ENCODE results near the gene APOL6.

DNA sequence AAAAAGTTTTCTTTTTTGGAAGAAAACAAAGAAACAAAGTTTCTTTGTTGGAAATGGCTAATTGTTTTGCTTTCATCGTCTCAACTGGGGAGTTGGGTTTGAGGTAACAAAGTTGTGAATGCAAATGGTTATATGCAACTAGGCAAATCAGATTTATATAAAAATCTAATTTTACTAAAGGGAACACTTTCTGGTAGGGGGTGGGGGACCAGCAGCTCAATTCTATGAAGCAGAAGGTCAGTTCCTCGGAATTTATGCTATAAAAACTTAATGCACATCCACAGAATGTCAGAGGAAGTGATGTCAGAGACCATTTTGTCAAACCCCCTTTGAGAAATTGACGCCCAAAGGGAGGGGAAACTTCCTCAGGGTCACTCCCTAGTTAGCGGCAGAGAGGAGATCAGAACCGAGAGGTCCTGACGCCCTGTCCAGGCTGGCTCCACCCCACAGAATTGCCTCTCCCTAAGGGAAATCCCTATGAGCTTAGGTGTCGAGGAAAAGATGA is 149.1 kb upstream of the TIMP3 start:
- PRO-cap, result no peak

DNA sequence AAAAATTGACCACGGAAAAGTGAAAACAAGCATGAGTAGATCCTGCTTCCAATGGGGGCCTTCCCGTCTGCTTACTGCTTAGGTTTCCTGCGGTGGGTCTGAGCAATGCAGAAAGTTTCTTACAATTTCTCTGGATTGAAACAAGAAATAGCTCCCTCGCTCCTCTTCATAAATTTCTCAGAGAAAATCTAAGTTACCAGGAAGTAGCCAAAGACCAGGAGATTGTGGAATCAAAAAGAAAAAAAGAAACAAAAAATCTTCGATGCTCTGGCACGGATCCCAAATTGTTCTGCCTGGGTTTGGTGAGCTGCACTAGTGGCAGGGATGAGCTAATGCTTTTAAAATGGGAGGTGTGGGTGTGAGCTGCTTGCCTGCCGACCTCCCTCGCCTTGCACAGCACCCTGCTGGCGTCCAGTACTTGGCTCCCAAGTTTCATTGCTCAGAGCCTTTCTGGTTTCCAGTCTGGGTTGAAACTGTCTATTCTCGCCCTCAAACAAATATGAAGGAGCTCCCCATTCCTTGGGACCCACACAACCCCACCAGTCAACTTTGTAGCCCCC is 2.5 kb downstream of the TIMP3 start:
- PRO-cap, result no peak

DNA sequence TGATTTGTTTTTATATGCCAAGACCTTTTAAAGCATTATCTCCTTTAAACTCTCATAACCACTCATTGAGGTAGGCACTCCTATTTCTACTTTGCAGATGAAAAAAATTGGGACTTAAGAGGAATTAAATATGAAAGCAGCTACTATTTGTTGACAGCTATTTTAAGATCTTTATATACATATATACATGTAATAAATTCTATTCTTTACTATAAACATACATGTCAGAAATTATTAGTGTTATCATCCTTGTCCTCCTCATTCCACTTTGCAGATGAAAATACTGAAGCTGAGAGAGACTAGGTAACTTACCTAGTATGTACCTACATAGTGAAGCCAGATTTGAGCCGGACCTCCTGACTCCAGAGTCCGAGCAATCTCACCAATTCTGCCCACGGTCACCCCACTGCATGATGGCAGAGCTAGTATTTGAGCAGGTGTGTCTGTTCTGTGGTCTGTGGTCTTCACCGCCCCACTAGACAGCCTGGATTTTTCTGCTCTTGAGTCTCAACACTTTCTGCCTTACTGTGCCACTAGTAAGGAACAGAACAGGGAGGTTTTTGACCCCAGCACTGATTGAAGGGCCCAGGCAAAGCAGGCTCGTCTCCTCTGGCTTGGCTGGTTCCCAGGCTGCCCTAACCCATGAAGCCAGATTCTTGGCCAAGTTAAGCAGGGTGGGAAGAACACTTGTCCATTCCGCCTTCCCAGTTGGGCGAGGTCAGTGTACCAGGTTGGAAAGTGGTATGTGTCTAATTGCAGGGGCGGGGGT is 14.1 kb downstream of the TIMP3 start:
- PRO-cap, result unidirectional peak, plus-strand start at position 446 of the sequence

- PRO-cap, result no peak
Observed at GRCh38 chr22:32818528-32819256, 17.2 kb downstream of the TIMP3 start.

DNA sequence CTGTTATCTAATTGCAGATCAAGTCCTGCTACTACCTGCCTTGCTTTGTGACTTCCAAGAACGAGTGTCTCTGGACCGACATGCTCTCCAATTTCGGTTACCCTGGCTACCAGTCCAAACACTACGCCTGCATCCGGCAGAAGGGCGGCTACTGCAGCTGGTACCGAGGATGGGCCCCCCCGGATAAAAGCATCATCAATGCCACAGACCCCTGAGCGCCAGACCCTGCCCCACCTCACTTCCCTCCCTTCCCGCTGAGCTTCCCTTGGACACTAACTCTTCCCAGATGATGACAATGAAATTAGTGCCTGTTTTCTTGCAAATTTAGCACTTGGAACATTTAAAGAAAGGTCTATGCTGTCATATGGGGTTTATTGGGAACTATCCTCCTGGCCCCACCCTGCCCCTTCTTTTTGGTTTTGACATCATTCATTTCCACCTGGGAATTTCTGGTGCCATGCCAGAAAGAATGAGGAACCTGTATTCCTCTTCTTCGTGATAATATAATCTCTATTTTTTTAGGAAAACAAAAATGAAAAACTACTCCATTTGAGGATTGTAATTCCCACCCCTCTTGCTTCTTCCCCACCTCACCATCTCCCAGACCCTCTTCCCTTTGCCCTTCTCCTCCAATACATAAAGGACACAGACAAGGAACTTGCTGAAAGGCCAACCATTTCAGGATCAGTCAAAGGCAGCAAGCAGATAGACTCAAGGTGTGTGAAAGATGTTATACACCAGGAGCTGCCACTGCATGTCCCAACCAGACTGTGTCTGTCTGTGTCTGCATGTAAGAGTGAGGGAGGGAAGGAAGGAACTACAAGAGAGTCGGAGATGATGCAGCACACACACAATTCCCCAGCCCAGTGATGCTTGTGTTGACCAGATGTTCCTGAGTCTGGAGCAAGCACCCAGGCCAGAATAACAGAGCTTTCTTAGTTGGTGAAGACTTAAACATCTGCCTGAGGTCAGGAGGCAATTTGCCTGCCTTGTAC is 58.0 kb downstream of the TIMP3 start:
- PRO-cap, result no peak

GRCh38 chr22:33332362-33333026 is 274.3 kb upstream of the SYN3 start:
- PRO-cap, result no peak

DNA sequence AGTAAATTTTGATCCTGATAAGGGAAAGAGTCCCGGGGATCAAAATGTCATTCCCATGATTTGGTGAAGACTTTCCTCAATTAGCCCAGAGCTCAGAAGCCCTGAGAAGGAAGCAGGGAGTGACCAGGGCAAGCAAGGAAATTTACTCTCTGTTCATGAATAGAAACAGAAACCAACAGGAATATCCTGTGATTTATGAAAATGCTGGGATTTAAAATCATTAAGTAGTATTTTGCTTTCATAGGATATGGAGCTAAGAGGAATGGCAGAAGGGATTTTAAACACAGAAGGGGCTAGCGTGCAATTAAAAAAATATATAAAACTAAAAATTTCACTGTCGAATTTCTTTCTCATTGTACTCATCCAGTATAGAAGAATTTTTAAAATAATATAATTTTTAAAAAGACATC is 356.5 kb downstream of the LARGE1 start:
- PRO-cap, result no peak

GRCh38 chr22:33659009-33659171 is 261.4 kb downstream of the LARGE1 start:
- PRO-cap, result no peak

DNA sequence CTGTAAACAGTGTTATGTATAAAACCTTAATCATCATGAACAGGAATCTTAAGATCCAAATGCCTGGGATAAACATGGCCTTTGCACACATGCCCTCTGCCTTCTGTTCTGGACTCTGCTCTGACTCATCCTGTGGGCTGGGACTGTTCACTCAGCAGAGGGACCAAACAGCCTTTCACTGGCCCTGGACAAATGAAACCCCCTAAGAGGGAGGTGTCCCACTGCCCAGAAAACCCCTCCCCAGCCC is 53.1 kb downstream of the LARGE1 start:
- PRO-cap, result no peak

GRCh38 chr22:33901136-33901490 is 19.2 kb downstream of the LARGE1 start:
- PRO-cap, result no peak

DNA sequence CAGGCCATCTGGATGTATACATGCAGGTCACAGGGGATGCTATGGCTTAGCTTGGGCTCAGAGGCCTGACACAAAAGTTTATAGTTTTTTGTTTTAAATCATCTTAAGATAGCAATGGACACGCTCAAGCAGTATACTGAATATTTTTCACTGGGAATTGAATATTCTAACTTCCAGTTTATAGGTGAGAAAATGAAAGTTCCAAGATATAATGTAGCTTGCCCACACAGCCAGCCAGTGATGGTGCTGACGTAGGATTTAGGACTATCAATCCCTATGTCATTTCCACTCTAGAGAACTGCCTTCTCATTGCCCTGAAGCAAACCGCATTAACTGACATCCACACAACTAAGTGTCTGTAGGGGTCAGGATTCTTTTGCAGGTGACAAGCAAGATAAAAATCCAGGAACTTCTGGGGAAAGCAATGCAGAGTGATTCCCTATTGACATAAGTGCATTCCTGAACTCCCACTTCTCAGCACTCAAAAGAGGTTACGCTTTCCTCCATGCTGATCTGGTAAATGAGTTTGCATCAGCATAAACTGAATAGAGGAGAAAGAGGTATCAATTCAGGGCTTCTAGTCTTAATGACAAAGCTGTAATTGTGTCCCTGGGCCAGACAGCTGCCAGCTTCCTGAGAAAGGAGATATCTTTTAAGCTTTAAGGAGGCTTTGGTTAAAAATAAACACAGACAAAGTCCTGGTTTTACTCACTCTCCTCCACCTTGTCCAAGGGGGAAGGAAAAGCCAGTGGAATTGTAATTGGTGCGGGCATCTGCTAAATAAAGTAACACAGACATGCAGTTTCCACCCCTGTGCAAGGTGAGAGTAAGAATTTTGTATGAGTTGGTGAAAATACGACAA is 224.6 kb upstream of the ISX start:
- PRO-cap, result no peak

- PRO-cap, result no peak
Observed at GRCh38 chr22:34932007-34932377, 134.0 kb upstream of the ISX start.

DNA sequence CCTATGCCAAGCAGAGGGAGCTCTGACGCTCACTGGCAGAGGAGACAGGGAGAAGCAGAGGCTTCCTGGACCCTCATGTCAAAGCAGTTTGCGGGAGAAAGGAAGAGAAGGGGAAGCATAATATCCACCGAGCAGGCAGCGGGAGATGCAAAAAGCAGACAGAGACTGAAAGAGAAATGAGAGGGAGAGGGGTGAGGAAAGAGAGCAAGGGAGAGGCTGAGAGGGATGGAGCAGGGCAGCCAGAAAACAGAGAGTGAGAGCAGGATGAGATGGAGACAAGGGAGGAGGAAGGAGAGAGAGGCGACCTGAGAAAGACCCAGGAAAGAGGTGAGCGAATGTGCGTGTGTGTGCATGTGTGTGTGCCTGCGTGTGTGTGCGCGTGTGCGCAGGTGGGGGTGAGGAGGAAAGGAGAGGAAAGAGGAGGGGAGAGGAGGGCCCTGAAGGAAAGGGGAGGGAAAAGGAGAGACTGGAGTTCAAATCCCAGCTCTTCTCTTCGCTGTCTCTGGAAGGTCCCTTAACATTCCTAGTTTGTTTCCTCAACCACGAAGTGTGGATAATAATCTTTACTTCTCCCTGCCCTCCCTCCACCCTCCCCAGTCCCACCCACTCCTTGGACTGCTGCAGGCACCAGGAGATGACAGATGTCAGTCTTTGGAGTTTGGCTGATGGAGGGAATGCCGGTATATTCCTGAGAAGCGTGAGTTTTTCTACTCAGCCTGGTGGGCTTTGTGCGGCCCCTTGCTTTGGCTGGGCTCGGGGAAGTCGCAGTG is 67.9 kb downstream of the ISX start:
- PRO-cap, result no peak

DNA sequence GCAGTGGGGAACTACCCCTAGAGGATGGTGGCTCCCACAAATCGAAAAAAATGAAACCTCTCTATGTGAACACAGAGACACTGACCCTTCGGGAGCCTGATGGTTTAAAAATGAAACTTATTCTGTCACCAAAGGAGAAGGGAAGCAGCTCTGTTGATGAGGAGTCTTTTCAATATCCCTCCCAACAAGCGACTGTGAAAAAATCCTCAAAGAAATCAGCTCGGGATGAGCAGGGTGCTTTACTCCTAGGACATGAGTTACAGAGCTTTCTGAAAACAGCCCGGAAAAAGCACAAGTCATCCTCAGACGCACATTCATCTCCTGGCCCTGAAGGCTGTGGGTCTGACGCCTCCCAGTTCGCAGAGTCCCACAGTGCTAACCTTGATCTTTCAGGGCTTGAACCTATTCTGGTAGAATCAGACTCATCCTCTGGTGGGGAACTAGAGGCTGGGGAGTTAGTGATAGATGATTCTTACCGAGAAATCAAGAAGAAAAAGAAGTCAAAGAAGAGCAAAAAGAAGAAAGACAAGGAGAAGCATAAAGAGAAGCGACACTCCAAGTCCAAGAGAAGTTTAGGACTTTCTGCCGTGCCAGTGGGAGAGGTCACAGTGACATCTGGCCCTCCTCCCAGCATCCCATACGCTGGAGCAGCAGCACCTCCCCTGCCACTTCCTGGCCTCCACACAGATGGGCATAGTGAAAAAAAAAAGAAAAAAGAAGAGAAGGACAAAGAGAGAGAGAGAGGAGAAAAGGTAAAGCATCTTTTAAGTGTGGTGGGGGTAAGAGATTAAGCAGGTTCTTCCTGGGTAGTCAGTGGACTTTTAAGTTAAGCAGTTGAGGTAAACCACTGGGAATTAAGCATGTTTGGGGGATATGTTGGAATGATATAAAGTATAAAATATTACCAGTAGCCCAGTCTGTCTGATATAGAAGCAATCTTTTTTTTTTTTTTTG is 7.8 kb downstream of the HMGXB4 start:
- PRO-cap, result no peak

- PRO-cap, result no peak
Observed at GRCh38 chr22:35338228-35338570, 38.5 kb downstream of the TOM1 start.

DNA sequence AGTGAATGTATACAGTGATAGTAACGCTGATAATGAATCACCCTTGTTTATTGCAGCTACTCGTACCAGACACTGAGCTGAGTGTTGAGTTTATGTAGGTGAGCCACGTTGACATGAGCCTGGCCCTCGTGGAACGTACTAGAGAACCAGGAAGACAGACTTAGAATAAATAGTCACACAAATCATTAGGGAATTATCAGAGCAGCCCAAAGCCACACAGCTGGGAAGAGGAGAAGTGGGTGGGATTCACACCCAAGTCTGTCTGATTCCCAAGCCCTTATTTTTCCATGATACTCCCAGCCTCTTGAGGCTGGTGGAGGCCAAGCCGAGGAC is 34.8 kb downstream of the MB start:
- PRO-cap, result no peak

- PRO-cap, result no peak
Observed at GRCh38 chr22:35610632-35611362, 6.3 kb downstream of the MB start.

DNA sequence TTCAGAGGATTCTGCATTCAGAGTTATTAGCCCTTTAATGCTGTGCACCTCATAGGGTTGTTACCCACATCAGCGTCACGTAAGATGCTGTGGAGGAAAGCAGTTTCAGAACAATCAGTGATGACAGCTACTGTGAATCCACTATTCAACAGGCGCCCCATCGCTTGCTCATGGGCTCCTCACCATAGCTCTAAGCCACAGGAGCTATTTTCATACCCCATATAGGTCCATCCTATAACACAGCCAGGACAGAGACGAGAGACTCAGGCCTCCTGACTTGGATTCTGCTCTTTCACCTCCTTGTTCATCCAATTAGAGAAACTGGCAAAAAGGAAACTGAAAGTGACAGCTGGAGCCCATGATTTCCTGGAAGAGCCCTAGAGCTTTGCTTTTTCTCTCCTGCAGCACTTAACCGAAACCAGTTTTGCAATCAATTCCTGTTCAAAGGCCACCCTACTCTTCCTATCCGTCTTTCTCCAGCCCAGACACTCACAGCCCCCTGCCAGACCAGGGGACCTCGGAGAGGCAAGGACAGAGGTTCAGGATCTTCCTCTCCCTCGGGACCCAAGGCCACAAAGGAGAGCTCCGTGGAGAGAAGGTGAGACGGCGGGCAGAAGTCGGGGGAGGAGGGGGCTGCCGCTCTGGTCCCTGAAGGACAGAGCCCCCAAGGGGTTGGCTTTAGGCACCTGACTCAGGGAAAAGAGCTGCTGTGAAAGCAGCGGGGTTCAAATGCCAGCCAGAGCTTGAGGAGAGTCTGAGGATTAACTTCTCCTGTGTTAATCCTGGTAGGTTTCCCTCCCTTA is at the start of gene APOL6:
TSS of gene APOL6 (plus strand) at position 421 of the 803 bp plus-strand sequence.
- PRO-cap, result bidirectional peak, plus-strand start at position 361 of the sequence, minus-strand start at position 314 of the sequence; bidirectional peak, plus-strand start at position 575 of the sequence, minus-strand start at position 574 of the sequence

GRCh38 chr22:35761040-35761367 is 43.3 kb downstream of the APOL5 start:
- PRO-cap, result no peak

GRCh38 chr22:35838352-35838894 is 120.8 kb downstream of the APOL5 start:
- PRO-cap, result no peak